Measurements from ENCODE around the gene GABRB2.

DNA sequence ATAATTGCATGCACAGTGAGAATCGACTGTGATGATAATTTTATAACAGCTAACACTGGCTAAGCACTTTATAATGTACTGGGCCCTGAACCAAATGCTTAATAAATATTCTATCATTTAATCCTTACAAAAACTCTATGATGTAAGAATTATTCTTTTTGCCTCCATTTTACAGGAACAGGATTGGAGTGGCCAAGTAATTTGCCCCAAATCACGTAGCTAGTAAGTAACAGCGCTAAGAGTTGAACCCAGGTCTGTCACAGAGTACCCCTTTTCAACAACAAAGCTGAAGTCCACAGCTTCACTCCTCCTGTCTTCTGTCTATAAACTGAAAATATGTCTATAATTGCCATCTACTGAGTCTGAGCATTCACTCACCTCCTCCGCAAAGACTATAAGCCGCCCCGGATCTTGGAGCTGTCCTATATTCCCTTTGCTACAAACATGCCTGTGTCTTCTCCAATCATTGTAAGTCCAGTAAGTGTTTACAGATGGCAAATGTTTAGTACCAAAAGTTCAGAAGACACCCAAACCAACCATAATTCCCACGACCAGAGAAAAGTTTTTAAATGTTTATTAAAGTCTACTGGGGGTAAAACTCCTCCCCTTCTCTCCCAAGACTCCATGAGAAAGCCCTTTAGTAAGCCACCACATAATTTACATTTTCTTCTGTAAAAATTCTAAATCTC, 81.0 kb downstream of the EBF1 start:
- PRO-cap = no peak

DNA sequence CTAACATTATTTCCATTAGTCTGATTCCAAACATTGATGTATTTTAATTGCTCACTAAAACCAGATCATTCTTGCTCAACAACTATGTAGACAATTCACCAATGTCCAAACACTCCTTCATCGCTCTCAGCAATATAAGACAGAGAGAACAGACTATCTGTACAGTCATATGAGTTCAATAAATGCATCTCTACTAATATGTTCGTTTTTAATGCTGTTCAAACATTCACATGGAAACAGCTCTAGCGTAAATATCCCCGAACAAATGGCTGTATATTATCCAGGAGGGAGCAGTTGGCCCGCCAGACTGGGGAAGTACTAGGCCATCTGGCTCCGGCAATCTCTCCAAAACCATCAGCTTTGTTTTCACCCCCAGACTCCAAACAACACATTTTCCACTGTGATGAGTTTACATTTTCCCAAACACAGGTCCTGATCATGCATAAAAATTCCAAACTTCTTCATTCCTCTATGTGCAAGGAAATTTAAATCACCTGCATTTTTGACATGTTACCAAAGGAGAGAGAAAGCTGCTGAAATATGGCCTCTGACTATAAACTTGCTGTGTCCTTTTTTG, 8.7 kb downstream of the EBF1 start:
- PRO-cap = no peak

- PRO-cap = no peak
Measured at GRCh38 chr5:159105080-159105891, 5.6 kb upstream of the EBF1 start.

GRCh38 chr5:159158218-159159250, 50.8 kb downstream of the RNF145 start:
- PRO-cap = no peak

DNA sequence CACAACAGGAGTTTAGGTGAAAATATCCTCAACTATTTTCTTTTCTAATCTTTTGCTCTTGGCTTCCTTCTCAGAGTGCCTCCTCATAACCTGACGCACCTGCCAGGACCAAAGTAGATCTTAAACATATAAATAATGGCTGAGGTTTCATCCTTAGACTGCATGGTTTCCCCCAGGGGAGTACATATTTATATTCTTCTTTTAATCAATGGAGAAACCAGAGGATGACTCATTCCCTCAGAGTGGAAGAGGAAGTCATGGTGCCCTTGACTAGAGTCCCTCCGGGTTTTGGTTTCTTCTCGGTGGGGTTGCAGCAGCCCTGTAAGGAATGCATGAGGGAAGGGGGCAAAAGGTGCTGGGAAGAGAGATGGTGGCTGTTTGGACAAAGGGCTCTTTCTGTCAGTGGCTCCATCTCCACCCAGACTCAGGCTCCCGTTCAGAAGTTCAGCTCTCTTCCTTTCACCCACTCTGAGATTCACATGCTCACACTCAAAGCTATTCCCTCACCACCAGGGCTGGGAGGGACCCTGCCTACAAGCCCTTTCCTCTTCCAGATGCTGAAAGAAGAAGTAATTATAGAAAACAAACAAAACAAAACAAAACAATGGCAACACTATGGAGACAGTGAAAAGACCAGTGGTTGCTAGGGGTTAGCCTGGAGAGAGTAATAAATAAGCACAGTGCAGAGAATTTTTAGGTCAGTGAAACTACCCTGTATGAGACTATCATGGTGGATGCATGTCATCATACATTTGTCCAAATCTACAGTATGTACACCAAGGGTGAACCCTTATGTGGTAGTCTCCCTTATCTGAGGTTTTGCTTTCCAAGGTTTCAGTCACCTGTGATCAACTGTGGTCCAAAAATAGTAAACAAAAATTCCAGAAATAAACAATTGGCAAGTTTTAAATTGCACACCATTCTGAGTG, 129.8 kb upstream of the IL12B start:
- PRO-cap = no peak

DNA sequence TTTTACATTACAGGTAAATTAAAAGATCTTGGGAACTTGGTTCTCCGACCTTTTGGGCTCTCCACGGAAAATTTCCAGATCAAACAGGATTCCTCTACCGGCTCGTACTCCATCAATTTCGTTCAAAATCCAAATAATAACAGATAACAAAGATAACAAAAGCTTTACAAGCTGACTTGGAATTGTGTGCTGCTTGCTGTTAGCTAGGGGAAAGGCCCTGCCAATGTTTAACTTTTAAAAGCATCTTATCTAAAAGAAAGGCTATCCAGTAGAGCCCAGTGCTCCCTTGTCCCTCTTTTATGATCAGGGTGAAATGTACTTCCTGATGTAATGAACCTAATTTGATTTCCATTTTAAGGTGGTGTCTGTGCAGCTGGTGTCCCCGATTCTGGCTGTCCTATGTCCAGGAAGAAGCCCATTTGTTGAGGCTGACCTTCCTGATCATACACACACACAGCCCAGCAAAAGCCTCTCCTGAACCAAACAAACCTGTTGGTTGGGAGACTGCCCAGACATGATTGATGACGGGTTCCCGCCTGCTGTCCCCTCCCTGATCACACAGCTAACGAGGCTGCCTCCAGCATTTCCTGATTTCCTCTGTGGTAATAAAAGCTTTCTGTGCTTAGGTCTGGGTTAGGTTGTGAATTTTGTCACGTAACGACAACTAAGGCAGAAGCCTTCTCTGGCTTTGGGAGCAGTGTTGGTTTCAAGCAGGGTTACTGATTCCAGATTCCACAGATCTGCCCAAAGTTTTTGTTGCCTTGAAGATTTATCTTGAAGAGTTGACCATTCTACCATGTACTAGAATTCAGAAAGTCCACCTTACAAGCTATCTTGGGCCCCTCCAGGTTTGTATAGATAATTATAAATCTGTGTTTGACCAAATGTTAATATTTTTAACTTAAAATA, 54.1 kb downstream of the PWWP2A start:
- PRO-cap = no peak

DNA sequence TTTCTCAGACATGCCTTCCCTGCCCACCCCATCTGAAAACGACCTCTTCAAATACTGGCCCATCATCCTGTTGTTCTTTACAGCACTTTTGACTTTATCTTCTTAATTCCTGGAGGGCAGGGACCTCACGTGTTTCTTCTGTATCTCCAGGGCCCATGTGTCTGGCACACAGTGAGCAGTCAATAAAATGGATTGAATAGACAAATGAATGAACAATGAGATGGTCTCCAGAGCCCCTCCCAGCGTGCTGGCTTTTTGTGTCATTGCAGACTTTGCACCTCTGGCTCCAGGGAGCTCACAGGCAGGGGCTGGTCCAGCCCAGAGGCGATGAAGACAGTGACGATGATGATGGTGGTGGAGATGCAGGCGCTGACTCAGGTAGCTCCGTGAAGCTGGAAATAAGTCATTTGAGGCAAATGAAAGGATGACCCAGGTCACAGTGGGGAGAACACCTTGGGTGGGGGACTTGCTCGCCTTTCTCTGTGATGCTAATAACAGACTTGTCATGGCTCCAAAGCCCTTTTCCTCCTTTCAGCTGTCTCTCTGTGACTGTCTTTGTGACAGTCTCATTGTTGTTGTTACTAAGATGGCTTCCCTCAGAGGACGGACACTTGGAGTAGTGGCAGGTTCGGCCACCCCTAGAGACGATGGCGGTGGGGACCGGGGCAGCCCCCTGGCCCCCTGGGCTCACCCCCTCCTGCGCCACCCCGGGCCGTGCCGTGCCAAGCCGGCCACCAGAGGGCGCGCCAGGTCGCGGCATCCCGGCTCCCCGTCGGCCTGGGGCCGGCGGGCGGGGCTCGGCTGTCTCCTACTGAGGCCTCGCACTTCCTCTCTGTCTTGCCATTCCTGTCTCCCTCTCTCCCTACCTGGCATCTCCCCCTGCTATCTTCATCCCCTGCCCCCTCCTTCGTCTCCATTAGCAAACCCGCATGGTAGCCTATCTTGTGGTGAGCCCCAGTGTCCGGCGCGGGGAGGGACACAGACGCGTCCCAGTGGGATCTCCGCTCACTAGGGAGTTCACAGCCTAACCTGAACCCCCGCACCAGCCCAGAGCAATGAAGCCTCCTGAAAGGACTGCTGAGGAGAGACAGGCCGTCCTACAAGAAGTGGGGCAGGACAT, 30.2 kb upstream of the FABP6 start:
- PRO-cap = no peak

- PRO-cap = no peak
Measured at GRCh38 chr5:160262532-160263208, 33.4 kb downstream of the FABP6 start.

- PRO-cap = no peak
Measured at GRCh38 chr5:160287288-160288147, 24.8 kb downstream of the CCNJL start.

DNA sequence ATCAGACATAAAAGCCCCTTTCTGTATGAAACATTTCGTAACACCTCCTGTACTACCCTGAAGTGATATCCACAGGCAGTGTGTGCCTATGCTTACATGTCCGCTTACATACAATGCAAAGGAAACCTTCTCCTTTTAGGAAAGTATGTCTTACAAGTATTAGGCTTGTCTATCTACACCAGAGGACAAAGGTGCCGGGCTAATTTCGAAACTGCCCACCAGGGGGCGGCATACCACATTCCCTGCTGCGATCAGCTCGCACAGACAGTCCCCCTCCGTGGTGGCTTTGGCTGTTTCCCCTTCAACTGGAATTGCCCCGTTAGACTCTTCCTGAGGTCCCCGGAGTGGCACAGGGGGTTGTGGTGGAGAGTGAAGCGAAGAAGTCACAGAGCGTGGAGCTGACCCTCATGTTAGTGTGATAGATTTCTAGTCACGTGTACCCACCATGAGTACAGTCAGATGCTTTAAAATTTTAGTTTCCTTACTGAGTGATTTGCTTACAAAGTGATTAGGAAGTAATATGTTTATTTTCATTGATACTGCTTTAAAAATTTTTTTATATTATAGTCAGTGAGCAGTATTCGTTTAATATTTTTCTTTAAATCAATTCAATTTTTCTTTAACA, 17.5 kb downstream of the PTTG1 start:
- PRO-cap = no peak

DNA sequence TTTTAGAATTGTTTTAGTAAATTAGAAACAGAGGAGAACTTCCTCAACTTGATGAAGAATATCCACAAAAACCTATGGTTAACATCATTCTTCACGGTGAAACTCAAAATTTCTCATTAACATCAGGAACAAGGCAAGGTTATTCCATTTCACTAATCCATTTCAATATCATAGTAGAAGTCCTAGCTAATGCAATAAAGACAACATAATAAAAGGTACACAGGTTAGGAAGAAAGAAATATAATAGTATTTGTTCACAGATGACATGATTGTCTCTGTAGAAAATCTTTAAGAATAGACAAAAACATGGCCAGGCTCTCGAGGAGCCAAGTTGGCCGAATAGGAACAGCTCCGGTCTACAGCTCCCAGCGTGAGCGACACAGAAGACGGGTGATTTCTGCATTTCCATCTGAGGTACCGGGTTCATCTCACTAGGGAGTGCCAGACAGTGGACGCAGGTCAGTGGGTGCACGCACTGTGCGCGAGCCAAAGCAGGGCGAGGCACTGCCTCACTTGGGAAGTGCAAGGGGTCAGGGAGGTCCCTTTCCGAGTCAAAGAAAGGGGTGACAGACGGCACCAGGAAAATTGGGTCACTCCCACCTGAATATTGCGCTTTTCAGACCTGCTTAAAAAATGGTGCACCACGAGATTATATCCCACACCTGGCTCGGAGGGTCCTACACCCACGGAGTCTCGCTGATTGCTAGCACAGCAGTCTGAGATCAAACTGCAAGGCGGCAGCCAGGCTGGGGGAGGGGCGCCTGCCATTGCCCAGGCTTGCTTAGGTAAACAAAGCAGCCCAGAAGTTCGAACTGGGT, 21.4 kb upstream of the ATP10B start:
- PRO-cap = no peak

DNA sequence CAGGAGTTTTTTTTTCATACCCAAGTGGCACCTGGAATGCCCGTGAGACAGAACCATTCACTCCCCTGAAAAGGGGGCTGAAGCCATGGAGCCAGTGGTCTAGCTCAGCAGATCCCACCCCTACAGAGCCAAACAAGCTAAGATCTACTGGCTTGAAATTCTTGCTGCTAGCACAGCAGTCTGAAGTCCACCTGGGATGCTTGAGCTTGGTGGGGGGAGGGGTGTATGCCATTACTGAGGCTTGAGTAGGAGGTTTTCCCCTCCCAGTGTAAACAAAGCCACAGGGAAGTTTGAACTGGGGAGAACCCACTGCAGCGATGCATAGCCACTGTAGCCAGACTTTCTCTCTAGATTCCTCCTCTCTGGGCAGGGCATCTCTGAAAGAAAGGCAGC, 41.1 kb upstream of the ATP10B start:
- PRO-cap = no peak

DNA sequence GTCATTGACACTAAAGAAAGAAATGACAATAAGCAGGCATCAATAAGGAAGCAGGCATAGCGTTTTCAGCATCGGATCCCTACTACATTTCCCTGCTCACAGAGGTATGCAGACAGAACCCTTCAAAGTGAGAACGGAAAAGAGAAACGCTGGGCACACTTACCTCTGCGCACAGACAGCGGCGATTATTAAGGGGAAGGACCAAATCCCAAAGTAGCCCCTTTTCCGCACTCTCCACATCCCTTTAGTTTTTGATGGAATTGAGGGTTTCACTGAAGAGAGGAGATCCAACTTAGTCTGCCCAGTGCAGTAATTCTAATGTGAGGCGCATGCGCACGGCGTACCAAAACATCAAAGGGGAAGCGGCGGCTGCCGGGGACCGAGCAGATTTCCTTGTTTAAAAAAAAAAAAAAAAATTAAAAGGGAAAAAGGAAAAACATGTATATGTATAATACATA, at the start of gene GABRB2:
Gene GABRB2 (minus strand): TSS at position 322 of the 458 bp plus-strand sequence.
- PRO-cap = no peak

GRCh38 chr5:161546862-161547300, 356 bp upstream of the GABRB2 start:
- PRO-cap = no peak

DNA sequence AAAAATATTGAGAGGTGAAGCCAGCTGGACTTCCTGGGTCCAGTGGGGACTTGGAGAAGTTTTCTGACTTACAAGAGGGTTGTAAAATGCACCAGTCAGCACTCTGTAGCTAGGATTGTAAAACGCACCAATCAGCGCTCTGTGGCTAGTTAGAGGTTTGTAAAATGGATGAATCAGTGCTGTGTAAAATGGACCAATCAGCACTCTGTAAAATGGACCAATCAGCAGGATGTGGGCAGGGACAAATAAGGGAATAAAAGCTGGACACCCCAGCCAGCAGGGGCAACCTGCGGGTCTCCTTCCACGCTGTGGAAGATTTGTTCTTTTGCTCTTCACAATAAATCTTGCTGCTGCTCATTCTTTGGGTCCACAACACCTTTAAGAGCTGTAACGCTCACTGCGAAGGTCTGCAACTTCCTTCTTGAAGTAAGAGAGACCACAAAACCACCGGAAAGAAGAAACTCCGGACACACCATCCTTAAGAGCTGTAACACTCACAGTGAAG, 201.2 kb downstream of the GABRG2 start:
- PRO-cap = no peak

DNA sequence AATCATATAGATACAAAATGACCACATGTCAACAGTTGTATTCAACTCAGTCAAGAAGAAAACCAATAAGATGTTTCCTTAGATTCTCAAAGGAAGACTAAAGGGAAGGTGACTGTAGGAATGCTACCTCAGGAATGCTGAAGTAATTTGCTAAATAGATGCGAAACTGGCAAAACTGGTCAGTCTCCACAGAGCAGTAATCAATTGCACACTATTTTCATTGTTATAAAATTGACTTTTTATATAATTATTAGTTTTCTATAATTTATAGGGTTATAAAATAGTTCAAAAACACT, 204.8 kb downstream of the GABRG2 start:
- PRO-cap = no peak

- PRO-cap = no peak
Measured at GRCh38 chr5:163396848-163397246, 40.5 kb upstream of the CCNG1 start.

- PRO-cap = no peak
Measured at GRCh38 chr5:167270947-167271492, 292.2 kb downstream of the TENM2 start.

DNA sequence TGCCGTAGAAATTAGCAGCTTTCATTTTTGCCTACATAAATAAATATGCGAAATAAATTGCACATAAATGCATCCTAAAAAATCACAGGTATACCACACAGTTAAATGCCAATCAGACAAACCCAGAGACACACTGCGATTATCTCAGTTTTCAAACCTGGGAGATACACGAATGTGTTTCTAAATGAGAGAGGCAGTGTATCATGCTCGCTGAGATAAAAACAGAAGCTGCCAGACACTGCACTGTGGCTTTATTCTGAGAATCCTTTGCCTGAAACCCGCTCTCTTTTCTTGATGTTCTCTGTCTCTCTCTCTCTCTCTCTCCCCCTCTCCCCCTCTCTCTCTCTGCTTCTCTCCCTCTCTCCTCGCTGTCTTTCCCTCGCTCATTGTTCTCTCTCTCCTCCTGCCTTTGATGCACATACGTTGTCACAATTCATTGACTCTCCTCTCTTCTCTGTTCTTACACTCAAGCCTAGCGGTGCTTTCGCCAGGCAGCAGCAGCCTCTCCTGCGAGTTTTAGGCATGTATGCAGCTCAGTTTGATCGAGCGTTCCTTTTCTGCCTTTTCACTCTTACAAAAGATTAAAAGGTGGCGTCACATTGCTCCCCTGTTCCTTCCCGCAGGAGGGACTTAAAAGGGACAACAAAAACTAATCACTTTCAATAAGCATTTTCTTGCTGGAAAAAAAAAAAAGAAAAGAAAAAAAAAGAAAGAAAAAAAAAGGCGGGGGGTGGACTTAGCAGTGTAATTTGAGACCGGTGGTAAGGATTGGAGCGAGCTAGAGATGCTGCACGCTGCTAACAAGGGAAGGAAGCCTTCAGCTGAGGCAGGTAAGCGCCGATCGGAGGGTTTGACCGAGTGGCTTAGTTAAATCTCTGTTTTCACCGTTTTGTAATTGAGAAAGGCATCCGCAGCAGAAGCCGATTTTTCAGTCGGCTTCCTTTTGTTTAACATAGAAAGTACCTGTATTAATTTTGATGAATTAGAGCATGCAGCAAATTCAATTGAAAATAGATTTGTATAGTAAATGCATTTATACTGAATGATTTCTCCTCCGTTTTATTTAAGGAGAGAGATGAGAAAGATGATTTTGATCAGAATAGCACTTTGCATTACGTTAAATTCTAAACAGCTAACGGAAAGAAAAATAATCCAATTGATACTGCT, 594.8 kb downstream of the TENM2 start:
- PRO-cap = no peak

DNA sequence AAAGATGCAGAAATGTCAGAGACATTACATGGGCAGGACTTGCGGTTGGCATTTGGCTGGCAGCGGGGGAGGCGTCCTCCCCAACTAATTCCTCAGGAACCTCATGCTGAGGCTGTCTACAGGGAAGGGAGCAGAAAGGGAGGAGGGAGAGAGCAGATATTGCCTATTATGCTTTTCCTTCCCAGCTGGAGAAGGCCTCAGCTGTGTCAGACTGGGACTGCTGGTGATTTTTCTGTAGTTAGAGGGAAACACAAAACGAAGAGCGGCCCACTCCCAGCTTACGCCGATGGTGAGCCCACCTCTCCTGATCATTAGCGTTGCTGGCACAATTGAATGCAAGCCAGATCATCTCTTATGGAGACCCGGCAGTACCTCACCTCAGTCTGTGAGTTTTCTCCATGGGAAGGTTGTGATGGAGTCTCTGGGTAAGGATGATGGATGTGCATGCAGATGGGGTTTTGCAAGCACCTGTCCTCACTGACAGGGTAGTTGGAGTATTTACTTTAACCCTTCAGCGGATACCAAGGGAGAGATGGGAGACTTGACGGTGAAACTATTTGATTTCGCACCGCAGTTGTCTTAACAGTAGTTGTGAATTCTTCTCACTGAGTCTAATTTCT, 536.6 kb upstream of the WWC1 start:
- PRO-cap = no peak

Data from mesothelial cell of epicardium (in vitro differentiated cells).